Vein endothelial cell (primary cell): Measurements from ENCODE around the genes GARIN4 and VASH2.

- CAGE, long polyA plus RNA: no peak
These were observed 3.1 kb downstream of the ATF3 start for GRCh38 chr1:212611520-212612110.

GRCh38 chr1:212621615-212622382, 2.5 kb upstream of the GARIN4 start:
- CAGE, long polyA plus RNA: no peak

DNA sequence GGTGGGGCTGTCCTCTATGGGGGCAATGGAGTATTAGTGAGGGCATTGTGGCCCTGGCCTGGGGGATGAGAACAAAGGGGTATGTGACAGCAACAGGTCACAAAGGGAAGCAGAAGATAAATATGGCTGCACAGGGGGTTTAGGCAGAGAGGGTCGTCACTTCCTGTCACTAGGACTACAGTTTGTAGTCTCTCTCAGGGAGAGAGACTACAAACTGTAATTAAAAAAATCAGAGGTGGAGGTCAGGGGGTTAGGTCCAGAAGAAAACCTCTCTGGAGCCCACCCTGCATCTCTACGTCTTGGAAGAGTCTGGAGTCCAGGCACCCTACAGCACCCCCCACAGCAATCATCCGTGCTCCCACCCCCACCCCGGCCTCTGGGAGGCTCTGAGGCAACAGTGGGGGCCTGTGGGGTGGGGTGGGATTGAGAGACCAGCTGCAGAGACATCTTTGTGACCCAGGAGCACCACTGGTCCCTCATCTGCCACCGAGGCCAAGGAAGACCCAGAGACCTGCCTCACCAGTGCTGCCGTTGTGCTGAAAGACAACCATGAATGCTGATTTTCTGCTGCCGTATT, at the start of gene GARIN4:
Gene GARIN4 (plus strand): TSS at position 146 of the 577 bp plus-strand sequence.
- CAGE, long polyA plus RNA: no peak

GRCh38 chr1:212630010-212630654, 5.9 kb downstream of the GARIN4 start:
- CAGE, long polyA plus RNA: no peak

DNA sequence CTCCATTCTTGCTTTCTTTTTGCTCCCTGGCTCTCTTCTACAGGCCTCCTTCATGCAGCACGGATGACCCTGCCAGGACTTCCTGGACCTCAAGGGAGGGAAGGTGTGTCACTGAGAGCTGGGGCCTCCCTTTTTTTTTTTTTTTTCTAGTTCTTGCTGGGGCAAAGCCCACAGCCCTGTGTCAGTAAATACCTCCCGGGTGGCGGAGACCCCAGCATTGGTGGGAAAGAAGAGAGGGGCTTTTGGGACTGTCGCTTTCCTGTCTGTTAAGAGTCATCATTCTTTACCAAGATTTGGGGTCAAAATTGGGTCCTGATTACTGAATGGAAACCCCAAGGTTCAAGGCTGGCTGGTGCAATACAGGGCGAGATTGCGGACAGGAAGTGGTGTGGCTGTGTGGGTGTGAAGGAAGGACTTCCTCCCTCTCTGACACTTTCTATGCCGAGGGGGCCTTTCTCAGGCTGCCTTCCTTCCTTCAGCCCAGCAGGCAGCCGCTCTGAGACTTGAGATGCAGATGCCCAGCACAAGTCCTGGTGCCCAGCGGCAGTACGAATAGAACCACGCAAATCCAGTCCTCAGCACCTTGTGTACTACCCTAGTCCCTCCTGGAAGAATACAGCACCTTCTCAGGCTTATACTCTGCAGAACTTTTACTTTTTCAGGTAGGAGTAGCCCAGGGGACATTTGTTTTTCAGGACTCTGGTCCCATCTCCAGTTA, 16.4 kb downstream of the BATF3 start:
- CAGE, long polyA plus RNA: no peak

DNA sequence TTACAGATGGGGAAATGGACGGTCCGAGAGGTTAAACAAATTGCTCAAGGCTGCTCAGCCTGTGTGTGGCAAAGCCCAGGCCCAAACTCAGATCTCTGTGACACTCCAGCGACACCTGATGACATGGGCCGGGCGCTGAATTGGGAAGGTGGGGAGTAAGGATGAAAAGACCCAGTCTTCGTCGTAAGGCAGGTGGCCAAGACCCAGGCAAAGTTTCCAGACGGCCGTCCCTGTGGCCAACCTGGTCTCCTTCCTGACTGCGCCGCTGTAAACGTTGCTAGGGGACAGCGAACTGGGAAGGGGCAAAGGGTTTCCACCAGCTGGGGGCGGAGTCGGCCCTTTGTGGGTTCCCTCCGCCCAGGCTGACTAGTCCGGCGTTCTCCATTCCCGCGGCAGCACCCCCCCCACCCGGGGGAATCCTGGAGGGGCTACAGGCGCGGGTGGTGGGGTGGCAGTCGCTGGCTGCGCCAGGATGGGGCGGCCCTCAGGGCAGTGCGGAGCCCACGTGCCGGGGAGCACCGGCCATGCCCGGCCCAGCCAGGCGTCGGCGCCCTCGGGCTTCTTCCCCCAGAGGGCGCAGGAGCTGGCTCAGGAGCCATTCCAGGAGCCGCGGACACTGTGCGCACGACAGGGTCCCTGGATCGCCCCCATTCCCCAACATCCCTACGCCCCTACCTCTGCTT, 640 bp downstream of the BATF3 start:
- CAGE, long polyA plus RNA: no peak

- CAGE, long polyA plus RNA: no peak
These were observed 1.4 kb upstream of the BATF3 start for GRCh38 chr1:212700959-212701551.

DNA sequence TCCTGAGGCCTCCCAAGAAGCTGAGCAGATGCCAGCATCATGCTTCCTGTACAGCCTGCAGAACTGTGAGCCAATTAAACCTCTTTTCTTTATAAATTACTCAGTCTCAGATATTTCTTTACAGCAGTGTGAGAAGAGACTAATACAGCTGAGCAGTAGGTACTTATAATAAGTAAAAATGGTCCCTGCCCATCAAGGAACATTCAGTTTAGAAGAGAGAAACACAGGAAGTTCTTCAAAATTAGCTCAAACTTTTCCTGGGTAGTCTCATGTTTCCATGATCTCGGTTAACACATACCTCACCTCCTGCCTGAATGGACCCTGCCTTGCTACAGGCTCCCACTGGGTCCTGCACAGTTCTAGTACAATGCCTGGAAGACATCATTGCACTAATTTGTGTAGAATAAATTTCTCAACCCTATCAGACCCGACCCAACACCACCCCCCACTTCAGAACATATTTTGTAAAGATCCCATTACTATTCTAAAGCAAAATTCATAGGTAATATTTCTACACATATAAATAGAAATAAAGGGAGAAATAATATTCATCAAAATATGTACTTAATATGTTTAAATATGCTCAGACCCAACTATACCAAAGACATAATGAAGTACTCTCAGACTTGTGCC, 42.1 kb upstream of the BATF3 start:
- CAGE, long polyA plus RNA: no peak

DNA sequence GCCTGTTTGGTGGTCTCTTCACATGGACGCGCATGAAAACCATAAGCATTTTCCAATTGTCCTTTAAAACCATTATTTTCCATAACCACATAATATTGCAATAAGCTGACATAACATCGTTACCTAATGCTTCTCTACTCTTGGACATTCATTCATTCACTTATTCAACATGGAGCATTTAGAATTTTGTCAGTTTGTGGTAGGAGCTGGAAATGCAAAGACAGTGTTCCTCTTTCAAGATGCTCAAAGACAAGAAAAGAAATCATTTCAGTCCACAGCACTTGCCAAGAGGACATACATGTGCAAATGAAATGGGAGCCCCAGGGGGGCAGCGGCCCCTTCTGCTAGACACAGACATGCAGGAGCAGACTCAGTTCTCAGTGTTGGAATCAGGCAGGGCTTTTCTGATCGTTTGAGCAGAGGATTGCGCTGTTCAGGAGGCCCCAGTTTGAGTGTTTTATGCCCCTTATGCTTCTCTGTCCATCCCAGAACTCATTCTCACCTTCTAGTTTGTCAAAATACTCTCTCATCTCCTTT, 35.6 kb upstream of the VASH2 start:
- CAGE, long polyA plus RNA: no peak

- CAGE, long polyA plus RNA: no peak
These were observed at the start of gene VASH2 for GRCh38 chr1:212950195-212951142. VASH2 (plus strand) TSS chr1:212950541.

- CAGE, long polyA plus RNA: no peak
These were observed 348.6 kb downstream of the RPS6KC1 start for GRCh38 chr1:213399370-213400333.

DNA sequence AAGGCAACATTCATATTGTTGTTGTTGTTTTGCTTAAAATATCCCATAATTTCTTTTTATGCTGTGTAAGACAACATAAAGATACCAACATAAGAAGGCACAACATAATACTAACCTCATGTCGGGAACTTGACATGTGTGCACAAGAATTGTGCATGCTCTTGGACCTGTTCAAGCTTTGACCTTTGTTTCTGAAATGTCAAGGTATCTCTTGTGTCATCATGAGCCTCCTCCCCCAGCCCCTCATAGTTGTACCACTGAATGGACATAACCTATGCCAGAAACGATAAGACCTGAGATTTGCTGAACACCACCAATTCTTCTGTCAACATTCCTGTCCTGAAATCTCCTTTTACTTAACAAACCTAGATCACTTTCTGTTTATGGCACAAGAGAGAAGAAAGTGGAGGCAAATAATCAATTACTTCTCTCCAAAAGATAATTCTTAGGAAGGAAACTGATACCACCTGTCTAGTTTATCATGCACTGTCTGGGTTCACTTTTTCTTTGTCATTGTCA, 29.4 kb upstream of the PROX1 start:
- CAGE, long polyA plus RNA: no peak

GRCh38 chr1:213982372-213983666, 5.0 kb upstream of the PROX1 start:
- CAGE, long polyA plus RNA: no peak

DNA sequence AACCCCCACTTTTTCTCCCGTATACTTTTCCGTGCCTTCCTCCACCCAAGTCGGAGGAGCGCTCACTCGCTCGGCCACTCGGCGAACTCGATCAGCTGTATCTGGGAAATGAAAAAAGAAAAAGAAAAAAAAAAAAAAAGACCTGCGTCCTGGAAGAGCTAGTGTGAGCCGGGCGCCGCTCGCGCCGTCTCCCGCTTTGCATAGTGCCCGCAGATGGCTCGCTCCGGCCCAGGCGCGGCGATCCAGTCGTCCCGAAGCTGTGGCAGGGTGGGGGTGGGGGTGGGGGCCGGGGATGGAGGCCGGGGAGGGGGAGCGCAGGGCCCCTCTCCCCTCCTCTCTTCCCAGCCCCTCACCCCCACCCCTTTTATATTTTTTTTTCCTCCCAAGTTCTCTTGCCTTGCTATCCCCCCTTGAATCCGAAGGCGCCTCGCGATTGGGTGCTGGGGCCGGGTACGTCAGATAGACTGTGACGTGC, 298 bp upstream of the PROX1 start:
- CAGE, long polyA plus RNA: no peak

GRCh38 chr1:214004039-214004523, 16.3 kb downstream of the PROX1 start:
- CAGE, long polyA plus RNA: no peak

DNA sequence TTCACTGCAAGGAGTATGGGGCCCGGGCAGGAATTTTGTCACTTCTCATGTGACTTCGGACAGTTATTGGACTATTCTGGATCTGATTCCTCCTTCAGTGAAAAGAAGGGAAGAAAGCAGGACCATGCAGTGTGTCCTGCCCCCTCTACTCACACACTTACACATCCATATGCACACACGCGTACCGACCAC, 25.9 kb downstream of the PROX1 start:
- CAGE, long polyA plus RNA: no peak

DNA sequence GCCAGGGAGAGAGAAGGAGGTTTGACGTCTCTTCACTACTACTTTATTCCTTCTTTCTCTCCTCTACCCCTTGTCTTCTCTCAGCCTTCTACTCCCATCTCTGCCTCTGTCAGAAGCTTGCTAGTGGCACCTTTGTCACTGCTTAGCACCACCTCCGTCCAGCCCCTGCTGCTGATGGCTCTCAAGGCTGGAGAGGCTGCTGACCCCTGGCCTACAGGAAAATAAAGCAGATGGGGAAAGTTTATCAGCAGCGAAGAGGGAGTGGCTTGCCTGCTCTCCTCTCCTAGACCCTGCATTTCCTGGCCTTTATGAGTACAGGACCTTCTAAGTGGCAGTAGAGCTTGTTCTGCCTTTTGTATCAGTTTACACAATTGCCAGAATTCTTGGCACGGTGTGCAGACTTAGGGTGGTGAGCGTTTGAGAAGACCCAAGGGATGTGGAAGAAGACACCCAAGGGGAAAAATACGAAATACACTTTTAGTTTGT, 27.0 kb downstream of the PROX1 start:
- CAGE, long polyA plus RNA: no peak

DNA sequence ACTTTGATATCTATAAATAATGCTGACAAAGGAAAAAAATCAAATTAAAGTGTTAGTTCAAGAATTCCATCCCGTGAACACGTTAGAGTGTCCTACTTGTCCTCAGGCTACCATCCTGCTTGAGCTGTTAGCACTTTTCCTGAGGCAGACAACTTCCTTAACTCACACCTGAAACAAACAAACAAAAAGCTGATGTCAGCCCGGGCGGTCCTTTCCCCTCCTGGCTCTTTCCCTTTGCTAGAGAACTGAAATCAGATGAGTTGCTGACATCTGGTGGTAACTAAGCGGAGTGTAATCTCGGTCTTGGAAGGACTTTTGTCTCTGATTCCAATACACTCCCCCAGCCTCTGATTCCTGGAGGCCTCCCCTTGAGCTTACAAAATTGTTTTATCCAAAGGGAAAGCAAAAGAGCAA, 135.3 kb downstream of the PROX1 start:
- CAGE, long polyA plus RNA: no peak

GRCh38 chr1:214316415-214317168, 35.6 kb downstream of the SMYD2 start:
- CAGE, long polyA plus RNA: no peak

DNA sequence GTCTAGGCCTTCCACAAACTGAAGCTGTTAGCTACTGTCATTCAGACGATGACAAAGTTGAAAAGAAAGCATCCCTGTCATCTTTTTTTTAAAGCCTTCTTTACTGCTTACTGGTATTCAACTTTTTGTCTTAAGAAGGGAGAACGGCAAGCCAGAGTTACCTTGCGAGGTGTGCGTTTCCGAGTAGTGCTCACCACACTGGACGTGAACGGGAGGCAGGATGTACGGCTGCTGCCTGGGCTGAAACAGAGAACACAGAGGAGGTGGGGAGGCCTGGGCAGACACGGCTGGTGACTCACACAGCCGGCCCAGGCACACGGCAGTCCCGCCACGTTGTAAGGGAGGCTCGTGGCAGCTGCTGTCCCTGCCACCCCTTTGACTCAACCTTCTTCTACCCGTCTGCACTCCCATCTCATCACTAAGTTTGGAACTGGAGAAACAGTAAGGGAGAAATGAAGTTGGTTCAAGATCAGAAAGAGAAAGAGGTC, 105.8 kb downstream of the SMYD2 start:
- CAGE, long polyA plus RNA: no peak